GM23248 (cell line): Measurements from ENCODE around the gene COX5B.

DNA sequence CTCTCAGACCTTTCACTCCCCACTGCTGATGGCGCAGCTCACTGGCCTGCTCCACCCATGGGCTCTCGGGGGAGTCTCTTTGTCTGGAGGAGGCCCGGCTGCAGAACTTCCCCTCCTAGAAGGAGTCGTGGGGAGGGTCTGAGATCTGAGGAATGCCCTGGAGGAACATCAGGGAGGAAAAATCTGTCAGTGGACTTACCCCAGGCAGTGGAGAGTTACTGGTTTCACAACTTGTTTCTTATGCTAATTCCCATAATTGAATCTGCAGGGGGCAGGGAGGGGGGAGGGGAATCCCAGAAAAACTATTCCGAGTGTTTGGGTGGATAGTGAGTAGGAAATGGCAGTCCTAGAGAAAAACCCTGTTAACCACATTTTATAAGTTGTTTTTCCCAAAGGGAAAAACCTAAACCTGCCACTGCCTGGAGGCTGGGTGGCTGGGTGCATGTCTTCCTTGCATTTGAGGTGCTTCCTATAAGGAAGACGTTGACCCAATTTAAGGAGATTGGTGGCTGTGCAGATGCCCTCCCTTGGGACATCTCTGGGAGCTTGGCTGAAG is 11.7 kb upstream of the SEMA4C start:
- RAMPAGE, long total RNA = no peak

GRCh38 chr2:96891486-96892097 is 21.7 kb upstream of the SEMA4C start:
- RAMPAGE, long total RNA = no peak

DNA sequence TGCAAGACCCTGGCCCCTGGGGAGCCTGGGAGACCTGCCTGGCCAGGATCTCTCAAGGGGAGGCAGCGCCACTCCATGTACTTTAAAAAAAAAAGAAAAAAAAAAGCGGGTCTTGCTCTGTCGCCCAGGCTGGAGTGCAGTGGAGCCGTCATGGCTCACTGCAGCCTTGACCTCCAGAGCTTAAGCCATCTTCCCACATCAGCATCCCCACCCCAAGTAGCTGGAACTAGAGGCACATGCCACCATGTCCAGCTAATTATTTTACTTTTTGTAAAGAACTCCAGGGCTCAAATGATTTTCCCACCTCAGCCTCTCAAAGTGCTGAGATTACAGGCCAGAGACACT is 29.6 kb upstream of the SEMA4C start:
- RAMPAGE, long total RNA = no peak

GRCh38 chr2:97209648-97210559 is 97.0 kb downstream of the ANKRD36 start:
- RAMPAGE, long total RNA = no peak

DNA sequence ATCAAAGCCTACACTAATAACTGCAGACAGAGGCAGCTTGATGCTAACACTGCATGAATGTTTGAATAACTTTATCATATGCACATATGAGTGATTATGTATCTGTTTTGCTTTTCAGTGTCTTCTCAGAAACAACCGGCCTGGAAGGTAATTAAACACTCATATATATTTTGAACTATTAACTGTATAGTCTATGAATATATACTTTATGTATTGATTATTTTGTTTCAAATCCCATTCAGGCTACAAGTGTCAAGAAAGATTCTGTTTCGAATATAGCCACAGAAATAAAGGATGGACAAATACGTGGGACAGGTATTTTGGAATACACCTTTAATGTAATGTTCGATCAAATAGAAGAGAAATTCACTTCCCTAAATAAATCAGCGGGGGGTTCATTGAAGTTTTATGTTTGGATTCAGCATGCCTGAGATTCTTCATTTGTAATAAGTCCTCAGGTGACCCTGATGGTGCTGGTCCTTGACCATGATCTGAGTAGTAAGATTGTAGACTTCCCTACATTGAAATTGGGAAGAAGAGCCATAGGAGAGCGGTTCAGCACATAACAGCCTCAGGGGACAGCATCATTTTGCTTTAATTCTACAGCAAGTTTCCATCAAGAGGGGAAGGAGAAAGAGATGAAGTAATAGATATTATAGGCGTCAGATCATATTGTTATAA is 102.4 kb downstream of the ANKRD36 start:
- RAMPAGE, long total RNA = no peak

DNA sequence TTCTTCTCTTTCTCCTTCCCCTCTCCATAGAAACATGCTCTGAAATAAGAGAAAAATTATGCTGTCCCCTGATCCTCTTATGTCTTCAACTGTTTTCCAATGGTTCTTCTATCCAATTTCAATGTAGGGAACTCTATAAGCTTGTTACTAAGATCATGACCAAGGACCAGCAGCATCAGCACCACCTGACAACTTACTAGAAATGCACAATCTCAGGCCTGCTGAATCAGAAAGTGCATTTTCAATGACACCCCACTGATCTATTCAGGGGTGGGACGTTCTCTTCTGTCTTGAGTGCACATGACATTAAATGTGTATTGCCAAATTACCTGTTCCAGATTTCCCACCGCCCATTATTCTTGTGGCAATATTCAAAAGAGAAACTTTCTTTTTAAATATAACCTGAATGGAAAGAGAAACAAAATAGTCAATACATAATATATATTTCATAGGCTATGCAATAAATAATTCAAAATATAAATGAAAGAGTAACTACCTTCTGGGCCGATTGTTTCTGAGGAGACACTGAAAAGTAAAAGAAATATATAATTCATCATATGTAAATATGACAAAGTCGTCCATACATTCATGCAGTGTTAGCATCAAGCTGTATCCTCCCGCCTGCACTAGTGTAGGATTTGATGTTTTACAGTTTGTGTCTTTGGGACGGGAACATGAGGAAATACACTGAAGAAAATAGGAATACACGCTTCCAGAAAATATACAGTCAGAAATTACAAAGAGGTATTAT is 32.9 kb downstream of the ANKRD36B start:
- RAMPAGE, long total RNA = no peak

- RAMPAGE, long total RNA = start-site peak on the plus strand at chr2:97646047-97646082, 1,736 and 1,852 reads in 2 replicates
These were observed at the start of gene COX5B for GRCh38 chr2:97645240-97646225. COX5B (plus strand) TSS chr2:97646062.

- RAMPAGE, long total RNA = no peak
These were observed 357 bp downstream of the COX5B start for GRCh38 chr2:97646226-97646612.

- RAMPAGE, long total RNA = no peak
These were observed 5.2 kb downstream of the ZAP70 start for GRCh38 chr2:97718382-97719117.

DNA sequence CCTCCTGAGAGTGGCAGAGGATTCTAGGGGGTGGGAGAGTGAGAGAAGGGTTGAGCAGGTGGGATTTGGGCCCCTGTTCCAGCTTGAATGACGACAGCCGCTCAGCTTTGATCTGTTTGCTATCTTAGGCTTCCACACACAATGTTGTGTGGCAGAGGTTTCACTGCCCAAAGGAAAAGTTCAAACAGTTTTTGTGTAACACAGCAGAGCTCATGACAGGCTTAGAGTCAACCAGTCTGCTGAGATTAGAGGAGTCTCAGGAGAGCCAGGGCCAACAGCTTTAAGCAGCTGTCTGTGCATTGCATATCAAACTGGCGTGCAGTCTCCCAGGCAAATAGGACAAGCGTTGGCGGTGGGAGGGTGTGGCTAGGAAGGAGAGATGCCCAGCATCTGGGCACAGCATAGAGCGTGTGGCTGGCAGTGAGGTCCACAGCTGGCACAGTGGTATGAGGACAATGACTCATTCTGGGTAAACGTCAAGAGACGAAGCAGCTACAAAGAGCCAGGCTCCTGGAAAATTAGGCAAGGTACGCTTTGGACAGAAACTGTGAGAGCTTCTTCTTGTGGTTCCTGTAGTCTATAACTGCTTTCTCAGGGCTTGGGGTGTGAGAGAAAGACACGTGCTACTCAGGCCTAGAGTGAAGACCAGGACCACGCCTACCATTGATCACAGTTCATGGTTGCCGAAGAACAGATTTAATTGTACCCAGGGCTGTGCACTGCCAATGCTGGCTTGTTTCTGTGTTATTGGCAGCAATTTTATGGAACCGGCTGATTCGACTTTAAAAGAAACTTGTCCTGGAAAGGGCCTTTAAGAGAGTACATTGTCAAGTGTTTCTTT is 14.8 kb downstream of the ZAP70 start:
- RAMPAGE, long total RNA = no peak

DNA sequence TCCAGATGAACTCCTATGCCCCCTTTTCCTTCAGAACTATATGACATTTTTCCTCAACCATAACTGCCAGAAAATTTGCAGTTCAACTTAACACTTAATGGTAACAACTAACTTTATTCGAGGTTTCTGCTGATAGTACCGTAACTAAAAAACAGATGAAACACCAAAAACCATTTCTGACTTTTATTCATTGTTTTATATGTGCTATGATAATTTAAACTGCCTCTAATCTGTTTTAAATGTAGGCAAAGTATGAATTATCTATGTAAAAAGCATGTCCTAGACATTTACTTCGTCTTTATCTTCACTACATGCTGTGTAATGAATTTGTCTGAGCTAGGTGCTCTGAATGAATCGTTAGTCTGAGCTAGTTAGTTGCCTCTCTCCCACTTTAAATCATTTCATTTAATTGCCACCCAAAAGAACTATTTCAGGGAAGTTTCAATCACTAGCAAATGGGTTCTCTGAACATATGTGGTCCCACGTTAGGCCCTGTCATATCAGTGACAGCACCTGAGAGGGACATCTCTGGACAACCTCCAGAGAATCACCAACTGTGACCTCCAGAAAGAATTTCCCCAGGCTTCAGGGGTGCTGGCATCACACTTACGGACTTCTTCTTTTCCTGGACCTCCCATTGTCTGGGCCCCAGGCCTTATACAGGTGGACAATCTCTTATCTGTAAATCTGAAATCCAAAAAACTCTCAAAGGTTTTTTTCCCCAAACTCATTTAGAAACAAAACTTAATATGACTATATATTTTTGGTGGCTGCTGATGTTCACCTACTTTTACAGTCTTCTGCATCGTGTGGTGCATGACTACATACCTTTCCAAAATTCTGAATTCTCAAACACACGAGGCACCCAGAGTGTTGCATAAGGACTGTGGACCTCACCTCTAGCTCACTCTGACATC is 73.8 kb downstream of the ZAP70 start:
- RAMPAGE, long total RNA = no peak

DNA sequence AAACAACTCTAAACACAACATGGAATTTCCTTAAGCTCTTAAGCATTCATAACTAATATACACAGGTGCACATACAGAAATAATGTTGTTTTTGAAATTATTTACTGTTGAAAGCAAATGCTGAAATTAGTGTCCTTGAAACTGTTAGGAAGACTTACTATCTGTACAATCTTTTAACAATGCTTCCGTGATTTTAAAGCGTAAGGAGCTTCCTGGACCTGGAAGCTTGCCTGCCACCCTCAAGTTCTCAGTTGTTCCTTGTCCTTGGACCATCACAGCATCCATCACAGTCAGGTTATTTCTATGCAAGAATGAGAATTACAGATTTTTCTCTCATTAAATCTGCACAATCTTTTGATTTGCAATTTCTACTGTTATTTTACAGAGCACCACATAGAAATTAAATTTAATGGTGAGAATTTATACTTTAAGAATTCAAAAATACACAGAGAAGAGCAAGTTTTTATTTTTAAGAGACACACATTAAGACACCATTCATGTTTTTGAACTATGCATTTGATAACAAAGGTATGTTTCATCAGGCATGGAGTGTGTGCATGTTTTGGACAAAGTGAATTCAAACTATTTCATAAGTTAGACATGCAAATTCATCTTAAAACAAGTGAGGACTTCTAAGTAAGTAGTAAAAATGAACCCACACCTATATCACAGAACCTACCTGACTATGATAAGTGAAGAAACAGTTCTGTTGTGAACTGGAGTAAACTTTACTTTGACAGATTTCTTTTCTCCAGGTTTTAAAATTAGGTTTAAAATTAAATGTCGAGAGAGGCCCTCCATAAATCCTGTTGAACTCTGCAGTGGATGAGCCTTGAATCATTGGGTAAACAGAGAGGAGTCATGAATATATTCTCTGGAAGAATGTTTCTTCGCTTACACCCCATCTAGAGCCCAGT is 83.6 kb downstream of the ZAP70 start:
- RAMPAGE, long total RNA = no peak

DNA sequence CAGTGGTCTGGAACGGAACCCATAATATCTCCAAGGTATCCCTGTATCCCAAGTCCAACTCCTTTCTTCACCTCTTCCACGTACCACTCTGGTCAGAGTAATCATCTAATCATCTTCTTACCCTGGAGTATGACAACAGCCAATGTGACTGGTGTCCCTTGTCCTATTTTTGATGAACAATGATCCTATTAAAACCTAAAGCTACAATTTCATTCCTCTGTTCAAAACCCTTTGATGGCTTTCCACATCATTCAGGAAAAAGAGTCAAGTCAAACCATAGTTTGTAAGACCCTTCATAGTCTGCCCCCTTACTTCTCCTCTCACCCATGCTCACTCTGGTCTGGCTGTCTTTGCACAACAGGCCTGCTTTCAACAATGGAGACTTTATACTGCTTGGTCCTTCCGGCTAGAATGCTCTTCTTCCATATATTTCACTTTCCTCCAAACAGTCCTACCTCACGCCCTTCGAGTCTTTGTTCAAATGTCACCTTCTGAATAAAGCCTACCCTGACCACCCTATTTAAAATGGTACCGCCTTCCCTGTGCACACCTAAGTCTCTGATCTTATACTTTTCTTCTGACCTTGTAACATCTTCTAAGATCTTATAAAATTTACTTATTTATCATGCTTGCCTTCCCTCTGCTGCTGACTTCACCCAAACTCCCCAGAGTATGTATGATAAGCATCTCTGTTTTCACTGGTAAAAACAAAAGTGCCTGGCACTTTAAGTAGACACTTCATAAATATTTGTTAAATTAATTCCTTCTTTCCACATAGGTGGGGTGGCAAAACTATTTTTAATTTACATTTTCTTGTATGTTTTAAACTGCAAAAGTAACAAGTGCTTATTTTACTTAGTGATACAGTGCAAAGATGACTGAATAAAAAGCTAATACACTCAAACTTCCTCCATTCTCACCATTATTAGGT is 141.1 kb downstream of the TMEM131 start:
- RAMPAGE, long total RNA = no peak

DNA sequence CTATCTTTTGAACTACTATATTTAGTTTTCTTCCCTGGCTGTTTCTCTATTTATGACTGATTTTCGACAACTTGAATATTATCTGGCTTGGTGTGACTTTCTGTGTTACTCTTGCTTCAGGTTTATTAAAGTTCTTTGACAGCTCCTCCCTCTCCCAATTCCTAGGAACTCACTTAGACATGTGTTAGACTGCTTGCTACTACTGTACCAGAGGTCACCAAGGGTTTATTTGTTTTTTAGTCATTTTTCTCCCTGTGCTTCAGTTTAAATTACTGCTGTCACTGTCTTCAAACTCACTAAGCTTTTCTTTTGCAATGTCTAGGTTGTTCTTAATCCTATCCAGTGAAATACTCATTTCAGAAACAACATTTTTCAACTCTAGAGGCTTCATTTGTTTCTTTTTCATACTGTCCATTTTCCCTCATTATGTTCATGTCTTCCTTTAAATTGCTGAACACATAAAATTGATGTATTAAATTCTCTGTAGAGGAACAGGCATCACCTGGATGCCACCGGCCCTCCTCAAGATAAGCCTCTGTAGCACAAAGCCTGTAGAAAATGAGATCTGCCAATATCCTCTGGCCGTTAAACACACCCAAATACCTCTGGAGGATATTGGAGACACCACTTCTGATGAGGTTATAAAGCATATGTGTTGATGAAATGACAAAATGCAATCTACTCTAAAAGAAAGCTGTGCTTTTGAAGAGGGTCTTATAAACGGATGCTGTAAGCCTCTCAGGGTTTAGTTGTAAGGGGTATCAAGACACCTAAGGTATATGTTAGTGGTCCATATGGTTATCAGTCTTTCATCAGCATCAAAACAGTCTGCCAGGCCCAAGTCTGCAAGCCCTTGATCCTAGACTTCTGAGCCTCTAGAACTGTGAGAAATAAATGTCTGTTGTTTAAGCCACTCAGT is 90.2 kb downstream of the TMEM131 start:
- RAMPAGE, long total RNA = no peak

DNA sequence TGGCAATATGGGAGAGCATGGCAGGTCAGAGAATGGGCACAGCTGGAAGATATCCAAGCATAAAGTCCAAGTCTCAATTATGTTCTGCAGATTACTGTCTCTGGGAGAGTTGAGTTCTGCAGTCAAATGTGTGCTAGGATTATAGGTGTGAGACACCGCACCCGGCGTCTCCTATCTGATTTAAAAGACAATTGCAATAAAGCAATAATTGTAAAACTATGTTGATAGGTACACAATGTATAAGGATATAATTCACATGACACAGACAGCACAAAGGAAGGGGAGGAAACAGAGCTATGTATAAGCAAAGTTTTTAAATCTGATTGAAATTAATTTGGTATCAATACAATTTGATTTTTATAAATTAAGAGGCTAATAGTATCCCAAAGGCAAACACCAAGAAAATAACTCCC is 21.6 kb upstream of the TMEM131 start:
- RAMPAGE, long total RNA = no peak

DNA sequence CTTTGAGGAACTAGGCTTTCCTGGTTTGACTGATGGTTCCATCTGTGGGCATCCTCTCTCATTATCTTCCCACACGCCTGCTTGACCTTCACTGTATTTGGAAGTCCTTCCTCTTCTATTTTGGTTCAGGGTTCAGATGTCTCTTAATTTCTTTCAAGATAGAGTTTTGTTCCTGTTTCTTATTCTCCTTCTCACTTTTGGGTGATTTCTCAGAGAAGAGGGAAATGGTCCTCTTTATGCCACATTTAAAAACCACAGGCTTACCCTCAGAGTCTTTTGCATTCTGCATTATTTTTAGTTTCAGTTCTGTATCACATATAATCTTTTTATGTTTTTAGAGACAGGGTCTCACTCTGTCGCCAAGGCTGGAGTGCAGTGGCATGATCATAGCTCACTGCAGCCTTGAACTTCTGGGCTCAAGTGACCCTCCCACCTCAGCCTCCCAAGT is 31.4 kb upstream of the TMEM131 start:
- RAMPAGE, long total RNA = no peak

DNA sequence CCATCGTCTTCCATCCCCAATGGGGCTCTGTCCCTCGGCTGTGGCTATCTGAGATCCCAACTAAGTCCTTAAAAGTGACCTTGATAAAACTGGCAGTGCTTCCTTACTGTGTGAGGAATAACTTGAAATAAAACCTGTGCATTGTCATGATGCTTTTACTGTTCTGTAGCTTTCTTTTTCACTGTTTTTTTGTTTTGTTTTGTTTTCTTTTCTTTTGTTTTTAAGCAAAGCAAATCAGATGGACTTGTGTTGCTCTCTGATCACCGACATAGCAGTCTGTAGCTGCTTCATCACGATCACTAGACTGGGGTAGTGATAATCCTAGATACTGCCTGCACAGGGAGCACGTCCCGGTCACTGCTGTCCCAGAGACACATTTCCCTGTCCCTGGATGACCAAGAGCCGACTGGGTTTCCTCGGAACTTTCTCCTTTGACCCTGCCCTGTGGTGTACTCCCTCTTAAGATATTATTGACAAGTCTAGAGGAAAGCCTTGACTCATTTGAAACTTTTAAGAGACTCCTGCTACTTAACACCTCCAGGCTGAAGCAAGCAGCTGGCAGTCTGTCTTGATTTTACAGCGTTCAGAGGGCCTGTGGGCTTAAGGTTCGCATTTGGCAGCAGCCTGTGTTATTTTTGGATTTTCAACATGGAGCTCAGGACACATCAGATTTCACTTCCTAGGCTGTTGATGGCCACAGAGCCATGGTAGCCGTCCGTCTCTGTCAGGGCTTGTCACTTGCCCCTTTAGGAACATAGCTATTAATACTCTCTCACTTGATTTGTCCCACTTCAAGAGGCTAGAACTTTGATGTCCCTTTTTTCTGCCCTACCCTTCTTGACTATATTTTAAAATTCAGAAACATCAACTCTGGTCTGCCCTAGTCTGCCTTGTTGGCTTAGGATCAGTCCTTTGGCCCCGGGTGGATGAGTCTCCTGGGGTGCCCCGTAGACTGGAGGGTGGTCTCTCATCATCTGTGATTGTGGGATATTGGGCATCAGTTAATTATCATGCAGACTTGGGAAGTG is 73.5 kb downstream of the VWA3B start:
- RAMPAGE, long total RNA = no peak

DNA sequence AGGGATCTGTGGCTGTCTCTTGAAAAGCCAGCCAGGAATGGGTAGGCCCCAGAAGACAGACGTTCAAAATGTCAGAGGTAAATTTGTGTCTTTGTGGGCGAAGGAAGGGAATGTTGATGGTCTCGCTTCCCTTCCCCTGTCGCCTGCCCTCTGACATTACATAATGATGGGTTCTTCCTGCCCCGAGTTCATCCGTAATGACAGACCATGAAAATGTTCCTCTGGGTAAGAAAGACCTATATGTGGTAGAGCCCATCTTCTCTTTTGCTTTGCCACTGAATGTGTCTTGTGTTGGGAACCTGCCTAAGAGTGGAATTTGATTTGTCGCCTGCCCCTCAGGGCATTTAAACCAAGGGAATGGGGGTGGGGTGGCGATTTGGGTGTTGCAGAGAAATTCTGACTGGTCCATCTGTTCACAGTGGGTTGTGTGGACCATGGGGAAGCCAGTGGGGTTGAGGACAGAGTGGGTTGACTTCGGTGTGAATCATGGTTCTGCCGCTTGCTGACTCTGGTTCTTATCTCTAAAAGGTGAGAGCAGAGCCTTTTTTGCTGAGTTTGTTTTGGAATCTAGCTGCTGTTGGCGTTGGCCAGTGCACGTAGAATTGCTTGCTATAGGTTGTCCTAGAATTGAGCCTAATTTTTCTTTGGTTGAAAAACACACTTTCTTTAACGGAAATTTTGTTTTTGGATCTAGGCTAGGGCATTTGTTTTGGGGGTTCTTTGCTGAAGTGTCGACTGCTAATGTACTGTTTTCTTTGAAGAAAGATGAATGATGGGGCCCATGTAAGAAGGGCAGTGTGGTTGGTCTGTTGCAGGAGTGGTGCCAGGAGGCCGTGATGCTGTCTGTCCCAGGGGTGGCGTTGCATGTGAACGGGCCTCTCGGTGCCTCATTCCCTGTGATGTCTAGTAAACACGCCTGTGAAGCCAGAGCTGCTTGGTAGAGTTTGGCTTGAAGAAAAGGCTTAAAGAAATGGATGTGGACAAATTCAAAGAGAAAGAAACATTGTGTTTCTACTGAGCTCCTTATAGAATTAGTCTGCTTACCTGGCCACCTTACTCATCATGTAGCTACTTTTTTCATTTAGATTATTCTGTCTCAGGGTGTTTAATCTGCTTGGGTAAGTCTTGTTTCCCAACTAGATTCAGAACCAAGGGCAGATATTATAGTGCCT is 1.4 kb downstream of the INPP4A start:
- RAMPAGE, long total RNA = no peak

GRCh38 chr2:98467043-98467287 is 22.3 kb downstream of the INPP4A start:
- RAMPAGE, long total RNA = no peak

DNA sequence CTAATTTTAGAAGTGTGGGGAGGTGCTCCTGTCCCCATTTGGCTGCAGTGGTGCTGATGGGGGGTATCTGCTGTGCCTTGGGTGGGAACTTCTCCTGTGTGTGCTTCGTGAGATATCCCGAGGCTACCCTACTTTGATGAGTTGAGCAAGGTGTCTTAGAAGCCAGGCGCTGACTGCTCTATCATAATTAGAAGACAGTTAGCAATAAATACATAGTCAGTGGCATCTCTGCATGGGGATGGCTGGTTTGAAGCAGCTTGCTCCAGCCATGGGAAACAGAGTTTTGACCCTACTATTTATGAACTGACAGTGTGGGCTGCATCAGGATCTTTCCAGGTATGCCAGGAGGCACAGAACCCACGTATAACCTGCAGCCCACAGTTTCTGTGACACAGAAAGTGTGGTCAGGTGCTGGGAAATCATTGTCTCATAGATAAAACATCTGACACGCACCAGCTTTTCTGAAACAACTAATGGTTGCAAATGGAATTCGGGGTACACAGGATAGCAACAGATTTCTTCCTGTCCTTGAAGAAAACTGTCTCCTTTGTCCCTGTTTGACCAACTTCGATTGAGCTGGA is 34.7 kb downstream of the INPP4A start:
- RAMPAGE, long total RNA = no peak